Endometrial microvascular endothelial cells (primary cell): Measurements from ENCODE around the genes OR2J2, OR14J1, ZFP57 and POLR1H.

GRCh38 chr6:28710151-28710879, 123.2 kb upstream of the SCAND3 start:
- RAMPAGE, long total RNA, result no peak

DNA sequence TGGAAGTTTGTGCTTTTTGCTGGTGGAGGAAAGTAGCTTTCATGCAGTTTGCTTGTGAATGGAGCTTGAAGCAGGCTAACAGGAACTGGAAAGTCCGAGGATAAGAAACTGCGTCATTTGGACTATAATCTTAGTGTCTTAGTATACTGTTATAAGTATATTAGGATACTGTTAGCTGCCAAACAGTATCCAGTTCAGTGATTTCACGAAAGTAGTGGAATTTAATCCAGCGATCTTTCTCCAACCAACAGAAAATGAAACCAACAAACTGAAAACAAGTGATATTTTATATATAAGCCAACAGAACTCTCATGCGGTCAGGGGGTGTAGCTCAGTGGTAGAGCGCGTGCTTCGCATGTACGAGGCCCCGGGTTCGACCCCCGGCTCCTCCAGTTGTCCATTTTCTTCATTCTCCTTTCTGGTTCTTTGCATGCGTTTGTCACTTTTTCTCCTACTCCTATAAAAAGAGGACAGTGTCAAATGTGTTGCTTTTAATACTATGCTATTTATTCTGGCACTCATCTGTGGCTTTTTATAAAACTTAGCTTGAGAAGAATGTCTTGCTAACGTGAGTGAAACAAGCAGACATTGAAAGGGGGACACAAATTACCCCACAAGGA, 142.0 kb upstream of the SCAND3 start:
- RAMPAGE, long total RNA, result no peak

GRCh38 chr6:28838457-28839510, 85.0 kb downstream of the TRIM27 start:
- RAMPAGE, long total RNA, result no peak

DNA sequence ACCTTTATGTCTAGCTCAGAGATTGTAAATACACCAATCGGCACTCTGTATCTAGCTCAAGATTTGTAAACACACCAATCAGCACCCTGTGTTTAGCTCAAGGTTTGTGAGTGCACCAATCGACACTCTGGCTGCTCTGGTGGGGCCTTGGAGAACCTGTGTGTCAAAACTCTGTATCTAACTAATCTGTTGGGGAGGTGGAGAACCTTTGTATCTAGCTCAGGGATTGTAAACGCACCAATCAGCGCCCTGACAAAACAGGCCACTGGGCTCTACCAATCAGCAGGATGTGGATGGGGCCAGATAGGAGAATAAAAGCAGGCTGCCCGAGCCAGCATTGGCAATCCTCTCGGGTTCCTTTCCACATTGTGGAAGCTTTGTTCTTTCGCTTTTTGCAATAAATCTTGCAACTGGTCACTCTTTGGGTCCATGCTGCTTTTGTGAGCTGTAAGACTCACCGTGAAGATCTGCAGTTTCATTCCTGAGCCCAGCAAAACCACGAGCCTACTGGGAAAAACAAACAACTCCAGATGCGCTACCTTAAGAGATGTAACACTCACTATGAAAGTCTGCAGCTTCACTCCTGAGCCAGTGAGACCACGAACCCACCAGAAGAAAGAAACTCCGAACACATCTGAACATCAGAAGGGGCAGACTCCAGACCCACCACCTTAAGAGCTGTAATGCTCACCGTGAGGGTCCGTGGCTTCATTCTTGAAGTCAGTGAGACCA, 35.0 kb upstream of the TRIM27 start:
- RAMPAGE, long total RNA, result no peak

- RAMPAGE, long total RNA, result no peak
Measured at GRCh38 chr6:28981873-28982536, 23.1 kb downstream of the ZNF311 start.

- RAMPAGE, long total RNA, result no peak
Measured at GRCh38 chr6:29014586-29015290, 9.6 kb upstream of the ZNF311 start.

DNA sequence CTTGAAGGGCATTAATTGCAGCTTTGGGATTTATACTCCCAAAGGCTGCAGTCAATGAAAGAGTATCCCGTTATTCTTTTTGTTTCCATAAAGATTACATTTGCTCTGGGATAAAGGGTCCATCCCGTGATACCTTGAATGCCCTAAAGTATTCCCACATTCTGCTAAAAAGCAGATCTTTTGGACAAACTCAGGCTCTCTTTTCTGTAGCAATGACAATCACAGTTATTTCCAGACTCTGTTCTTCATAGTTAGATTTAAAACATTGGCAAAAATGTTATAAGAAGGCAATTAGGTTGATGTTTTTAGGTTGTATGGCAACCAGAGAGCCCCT, at the start of gene OR2J2:
Gene OR2J2 (plus strand): TSS at position 207 of the 334 bp plus-strand sequence.
- RAMPAGE, long total RNA, result no peak

DNA sequence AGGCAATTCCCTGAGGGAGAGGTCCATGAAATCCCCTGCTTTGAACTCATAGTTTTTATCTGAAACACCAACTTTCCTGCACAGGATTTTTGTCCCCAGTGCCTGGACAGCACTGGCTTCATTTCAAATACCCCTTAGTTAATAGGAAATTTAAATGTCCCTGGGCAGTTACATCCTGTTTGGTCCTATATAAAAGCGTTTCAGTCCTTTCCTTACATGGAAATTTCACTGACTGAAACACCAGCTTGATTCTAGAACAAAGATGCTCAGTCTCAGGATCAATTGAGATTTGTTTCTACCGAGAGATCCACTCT, at the start of gene OR14J1:
Gene OR14J1 (plus strand): TSS at position 229 of the 314 bp plus-strand sequence.
- RAMPAGE, long total RNA, result no peak

DNA sequence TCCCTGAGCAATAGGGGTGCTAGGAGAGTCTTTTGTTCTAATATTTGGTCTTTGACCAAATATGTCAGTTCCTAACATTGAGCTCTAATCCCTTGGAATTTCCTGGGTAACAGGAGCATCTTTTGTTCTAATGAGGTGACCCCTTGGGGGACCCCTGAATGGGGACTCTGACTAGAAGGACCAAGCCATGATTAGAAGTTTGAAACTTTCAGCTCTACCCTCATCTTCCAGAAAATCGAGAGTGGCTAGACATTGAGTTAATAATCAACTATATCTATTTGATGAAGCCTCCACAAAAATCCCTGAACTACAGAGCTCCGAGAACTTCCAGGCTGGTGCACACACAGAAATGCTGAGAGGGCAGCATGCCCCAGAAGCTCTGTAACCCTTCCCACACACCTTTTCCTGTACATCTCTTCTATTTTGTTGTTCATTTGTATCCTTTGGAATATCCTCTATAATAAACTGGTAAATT, 6.5 kb upstream of the OR2H2 start:
- RAMPAGE, long total RNA, result no peak

DNA sequence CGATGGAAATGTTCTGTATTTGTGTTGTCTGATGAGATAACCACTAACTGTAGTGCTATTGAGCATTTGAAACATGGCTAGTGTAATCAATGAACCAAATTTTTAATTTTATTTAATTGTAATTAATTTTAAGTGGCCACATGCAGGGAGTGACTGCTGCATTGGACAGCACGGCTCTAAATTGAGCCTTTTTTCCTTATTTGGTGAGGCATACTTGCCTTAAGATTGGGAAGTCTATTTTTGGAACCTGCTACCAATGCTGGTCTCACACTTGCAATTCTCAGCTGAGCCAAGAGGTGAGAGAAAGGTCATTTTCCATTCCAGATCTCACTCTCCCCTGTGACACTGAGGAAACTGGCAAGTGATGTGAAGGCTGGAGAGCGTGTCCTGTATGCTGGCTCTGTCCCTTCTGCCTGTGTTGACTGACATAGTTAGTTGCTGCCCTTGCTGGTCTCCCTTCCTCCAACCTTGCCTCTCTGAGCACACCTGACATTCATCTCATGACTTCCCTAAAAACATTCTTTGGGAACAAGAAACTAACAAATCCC, 774 bp upstream of the MOG start:
- RAMPAGE, long total RNA, result no peak

DNA sequence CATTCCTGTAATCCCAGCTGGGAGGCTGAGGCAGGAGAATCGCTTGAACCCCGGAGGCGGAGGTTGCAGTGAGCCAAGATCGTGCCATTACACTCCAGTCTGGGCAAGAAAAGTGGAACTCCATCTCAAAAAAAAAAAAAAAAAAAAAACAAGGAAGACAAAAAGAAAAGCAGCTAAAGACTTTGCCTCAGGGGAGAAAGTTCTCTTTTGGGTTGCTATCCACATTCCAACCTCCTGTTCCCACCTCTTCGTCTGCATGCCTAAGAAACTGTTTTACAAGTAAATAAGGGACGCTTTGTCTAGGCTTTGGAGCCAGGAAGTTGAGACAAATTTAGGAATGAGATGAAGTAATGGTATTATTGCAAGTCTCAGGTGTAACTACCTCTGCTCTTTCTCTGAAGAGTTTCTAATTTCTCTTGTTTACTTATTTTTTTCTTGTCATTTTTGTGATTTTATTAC, 4.8 kb downstream of the MOG start:
- RAMPAGE, long total RNA, result no peak

GRCh38 chr6:29677062-29677864, 3.7 kb downstream of the ZFP57 start:
- RAMPAGE, long total RNA, result no peak

- RAMPAGE, long total RNA, result start-site peak on the minus strand at chr6:29681112-29681178, 20 and 35 reads in 2 replicates
Measured at GRCh38 chr6:29680902-29681431, at the start of gene ZFP57. Gene ZFP57, minus strand, starts transcription at chr6:29681152.

GRCh38 chr6:29708251-29709463, 14.6 kb upstream of the HLA-F start:
- RAMPAGE, long total RNA, result no peak

DNA sequence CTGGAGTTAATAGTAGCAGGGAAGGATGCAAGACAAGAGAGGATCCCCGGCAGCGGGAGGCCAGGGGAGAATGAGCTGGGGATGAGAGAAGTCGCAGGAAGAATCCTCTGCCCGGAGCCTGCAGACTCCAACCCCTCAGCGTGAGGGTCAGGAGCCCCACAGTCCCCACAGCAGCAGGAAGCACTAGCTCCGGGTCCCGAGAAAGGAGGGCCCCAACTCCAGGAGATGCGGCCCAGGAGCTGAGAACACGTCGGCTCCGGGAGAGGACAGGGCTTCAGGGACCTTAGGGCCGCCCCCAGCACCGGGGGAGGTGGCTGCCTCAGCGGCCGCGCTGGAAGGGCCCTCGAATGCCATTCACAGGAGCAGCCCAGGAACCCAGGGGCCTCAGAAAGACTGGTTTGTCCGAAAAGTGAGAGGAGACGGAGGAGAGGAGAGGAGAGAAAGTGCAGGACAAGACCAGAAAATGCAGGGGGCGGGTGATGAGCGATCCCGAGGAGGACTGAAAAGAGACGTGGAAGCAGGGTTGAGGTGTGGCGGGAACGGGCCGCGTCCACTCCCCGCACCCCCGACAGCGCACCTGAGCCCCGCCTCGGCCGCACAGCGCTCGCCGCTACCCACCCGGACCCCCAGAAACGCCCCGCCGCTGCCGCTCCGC, 25.1 kb downstream of the HLA-F start:
- RAMPAGE, long total RNA, result no peak

DNA sequence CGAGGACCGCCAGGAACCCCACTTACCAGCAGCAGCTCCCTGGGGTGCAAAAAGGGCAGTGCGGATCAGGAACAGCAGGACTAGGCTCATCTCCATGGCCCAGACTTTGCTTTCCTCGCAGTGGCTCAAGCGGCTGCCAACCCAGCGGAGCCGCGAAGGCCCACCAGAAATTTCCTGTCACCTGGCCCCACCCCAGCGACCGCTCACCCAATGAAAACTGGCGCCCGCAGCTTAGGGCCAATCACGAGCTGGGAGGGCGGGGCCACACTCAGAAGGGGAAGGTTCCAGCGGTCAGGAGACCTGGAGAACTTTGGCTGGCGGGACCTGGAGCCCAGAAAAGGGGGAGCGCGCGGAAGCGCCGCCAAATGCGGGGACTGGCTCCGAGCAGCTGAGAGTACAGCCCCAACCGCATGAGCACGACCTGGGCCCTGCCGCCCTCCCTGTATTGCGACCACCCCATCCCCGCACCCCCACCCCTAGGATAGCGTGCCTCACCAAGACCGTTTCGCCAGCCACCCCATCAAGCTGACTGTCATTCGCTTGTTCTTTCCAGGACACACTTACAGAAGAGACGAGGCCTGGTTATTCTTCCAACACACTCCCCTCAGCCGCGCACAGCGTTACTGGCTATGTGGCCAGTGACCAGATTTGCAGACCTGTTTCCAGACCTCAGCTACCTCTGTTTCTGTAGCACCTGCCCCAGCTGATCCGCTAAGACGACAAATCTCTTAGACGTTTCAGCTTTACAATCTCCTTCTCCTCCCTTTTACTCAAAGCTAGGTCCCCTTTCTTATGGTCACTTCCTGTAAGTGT, 25.8 kb downstream of the HLA-F start:
- RAMPAGE, long total RNA, result start-site peak on the minus strand centred at position 142 of the sequence, 51 bp wide, 31 and 17 reads in 2 replicates

- RAMPAGE, long total RNA, result no peak
Measured at GRCh38 chr6:29827995-29829027, 686 bp downstream of the HLA-G start.

DNA sequence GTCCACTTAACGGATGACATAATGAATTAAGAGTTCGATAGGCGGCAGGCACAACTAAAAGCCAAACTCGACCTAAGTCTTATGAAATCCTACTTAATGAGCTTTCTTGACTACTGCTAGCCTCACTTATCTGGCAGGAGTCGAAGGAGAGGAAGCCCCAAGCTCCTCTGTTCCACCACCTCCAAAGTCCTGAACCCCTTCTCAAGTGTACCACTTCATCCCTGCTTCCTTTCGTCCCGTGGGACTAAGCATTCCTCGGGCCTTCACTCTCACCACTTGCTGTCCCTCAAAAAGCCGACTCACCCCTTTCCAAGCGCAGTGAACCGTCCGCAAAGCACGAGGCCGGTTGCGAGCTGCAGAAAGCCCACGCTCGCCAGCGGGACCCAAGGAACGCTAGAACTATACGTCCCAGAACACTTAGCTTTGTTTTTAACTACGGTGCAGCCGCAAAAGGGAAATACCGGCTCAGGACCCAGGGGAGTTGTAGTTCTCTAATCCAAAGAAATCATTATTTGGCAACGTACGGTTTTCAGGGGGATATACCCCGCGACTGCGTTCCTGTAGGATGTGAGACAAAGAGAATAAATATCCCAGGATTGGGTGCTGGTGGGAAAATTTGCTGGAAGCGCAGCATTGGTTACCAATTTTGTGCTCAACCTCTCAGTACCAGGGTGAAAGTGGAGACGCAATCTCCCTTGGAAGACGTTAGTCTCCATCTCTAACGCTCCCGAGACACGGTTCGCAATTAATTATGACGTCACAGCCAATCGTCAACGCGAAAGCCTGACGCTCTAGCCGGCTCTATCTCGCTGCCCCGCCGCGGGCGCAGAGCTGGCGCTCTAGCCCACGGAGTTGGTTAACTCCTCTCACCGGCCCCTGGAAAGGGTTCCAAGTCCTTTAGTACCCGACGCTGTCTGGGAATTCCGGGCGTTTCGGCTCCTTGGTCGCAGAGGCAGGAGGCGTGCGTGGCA, at the start of gene POLR1H:
Gene POLR1H (plus strand): TSS at position 828 of the 971 bp plus-strand sequence.
- RAMPAGE, long total RNA, result start-site peak on the minus strand centred at position 732 of the sequence, 24 bp wide, 26 and 27 reads in 2 replicates; start-site peak on the plus strand centred at position 848 of the sequence, 73 bp wide, 64 and 36 reads in 2 replicates

DNA sequence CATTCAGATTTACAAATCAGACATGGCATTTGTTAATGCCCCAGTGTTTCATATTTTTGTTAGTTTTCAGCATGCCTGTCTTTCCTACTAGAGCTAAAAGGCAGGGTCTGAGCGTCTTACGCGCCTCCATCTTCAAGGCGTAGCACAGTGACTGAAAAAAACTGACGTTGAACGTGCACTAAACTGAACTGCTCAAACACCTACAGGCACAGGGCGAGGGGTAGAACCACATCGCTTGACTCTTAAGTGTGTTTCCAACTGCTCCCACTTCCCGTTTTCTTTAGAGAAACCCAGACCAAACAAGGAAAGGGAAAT, 532 bp upstream of the PPP1R11 start:
- RAMPAGE, long total RNA, result no peak

- RAMPAGE, long total RNA, result no peak
Measured at GRCh38 chr6:30129671-30130214, 6.2 kb upstream of the TRIM40 start.